ENCODE data around the genes CFHR2 and ASPM.

DNA sequence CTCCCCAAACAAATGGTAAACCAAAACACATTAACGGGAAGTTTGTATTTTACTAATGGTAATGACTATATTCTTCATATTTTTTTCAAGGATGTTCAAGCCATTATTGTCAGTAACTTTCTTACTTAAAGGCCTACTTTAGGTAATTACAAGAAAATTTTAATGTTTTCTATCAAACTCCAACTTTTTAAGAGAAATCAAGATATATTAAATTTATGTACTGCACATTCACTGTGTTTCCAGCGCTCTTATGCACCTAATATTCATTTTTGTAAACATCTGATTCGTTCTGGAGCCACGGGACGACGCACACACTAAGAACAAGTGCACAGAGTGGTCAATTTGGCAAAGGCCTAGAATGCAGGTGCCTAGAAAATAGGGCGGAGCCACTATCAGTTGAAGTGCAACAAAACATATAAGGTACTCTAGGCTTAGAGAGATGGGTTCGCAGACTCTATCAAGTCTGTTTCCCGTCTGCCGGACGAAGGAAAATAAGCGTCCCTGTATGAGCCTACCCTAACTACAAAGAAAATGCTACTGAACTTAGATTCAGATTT, 834 bp downstream of the TPR start:
- PRO-cap: no peak

DNA sequence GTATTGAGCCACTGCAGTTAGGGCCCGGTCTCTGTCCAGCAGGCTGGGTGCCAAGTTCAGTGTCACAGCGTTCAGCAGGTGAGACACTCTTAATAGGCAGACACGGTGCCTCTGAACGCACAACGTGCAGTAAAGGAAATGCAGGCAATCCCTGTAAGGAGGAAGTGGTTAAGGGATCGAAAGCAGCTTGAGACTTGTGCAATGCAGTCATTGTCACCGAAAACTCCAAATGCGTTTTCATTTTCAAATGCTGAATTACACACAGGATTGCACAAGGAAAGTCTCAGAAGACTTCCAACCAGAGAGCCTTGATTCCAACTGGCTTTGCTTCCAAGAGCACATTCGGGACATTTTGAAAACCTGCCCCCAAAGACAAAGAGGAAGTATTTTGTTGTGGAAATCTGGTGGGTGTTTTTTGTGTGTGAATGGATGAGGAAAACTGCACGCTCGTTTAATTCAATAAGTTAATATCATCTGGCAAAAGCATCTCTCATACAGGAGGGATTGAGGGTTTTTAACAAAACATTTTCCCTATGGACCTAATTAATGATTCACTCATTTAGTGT, 61.7 kb downstream of the PTGS2 start:
- PRO-cap: bidirectional peak, plus-strand start at position 286 of the sequence, minus-strand start at position 231 of the sequence

DNA sequence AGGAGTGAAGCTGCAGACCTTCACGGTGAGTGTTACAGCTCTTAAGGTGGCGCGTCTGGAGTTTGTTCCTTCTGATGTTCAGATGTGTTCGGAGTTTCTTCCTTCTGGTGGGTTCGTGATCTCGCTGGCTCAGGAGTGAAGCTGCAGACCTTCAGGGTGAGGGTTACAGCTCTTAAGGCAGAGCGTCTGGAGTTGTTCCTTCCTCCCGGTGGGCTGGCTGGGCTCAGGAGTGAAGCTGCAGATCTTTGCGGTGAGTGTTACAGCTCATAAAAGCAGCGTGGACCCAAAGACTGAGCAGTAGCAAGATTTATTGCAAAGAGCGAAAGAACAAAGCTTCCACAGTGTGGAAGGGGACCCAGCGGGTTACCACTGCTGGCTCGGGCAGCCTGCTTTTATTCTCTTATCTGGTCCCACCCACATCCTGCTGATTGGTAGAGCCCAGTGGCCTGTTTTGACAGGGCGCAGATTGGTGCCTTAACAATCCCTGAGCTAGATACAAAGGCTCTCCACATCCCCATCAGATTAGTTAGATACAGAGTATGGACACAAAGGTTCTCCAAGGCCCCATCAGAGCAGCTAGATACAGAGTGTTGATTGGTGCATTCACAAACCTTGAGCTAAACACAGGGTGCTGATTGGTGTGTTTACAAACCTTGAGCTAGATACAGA, 244.4 kb downstream of the PLA2G4A start:
- PRO-cap: no peak

- PRO-cap: no peak
Measured at GRCh38 chr1:187409273-187409770, 580.6 kb downstream of the PLA2G4A start.

GRCh38 chr1:187641007-187641512, 812.3 kb downstream of the PLA2G4A start:
- PRO-cap: no peak

DNA sequence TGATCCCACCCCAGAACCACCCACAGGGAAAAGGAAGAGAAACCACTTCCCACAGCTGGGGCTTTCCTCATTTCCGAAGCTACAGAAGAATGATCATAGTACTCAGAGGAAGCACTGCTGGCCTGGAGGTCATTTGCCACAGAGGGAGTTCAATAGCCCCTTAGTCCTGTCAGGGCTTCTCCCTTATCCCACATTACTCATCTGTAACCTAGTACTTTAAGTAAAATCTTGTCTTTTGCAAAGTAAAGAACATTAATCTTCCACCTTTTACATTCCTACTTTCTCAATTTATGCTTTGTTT, 63.1 kb upstream of the RGS1 start:
- PRO-cap: no peak

- PRO-cap: no peak
Measured at GRCh38 chr1:192609130-192609585, 26.8 kb upstream of the RGS13 start.

- PRO-cap: unidirectional peak, plus-strand start at chr1:192808092; unidirectional peak, minus-strand start at chr1:192808621; bidirectional peak, plus-strand start at chr1:192809041, minus-strand start at chr1:192808900
Measured at GRCh38 chr1:192807937-192808964, 588 bp upstream of the RGS2 start.

DNA sequence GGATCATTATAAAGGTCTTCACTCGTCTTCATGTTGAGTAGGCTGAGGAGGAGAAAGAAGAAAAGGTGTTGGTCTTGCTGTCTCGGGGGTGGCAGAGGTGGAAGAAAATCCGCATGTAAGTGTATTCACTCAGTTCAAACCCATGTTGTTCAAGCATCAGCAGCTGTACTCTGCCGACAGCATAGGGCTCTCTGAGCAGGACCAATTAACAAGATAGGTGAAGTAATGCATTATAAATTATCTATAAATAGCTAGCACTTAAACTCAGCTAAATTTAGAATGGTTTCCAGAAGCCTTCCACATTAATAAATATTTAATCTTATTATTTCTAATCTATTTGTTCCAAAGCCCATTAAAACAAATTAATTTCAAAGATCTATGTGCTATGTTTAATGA, 116.8 kb downstream of the RGS2 start:
- PRO-cap: no peak

DNA sequence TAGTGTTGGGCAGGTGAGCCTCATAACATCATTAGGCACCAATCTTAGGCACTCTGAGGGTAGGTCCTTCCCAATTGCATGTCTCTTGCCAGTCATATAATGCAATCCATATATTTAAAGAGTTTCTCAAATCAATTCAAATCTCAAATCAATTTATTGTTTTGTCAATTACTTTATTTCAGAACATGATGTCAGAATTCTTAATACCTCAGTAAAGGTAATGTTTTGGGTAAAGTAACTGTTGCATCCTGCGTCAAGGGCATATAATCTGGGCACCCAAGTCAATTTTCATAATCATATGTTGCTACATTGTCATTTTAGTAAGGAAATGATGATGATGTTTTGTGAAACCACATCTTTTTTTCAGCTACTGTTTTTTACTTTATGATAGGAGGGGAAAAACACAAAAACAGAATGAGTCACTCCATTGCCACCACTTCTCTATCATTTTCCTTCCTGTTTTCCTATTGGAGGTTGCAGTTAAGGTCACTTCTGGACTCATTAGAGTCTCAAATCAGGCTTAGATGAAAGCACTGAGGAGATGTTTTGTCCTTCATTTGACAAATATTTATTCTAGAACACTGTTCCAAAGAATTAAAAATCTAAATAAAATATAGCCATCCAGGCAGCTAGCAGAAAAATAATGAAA, 122.6 kb downstream of the UCHL5 start:
- PRO-cap: no peak

DNA sequence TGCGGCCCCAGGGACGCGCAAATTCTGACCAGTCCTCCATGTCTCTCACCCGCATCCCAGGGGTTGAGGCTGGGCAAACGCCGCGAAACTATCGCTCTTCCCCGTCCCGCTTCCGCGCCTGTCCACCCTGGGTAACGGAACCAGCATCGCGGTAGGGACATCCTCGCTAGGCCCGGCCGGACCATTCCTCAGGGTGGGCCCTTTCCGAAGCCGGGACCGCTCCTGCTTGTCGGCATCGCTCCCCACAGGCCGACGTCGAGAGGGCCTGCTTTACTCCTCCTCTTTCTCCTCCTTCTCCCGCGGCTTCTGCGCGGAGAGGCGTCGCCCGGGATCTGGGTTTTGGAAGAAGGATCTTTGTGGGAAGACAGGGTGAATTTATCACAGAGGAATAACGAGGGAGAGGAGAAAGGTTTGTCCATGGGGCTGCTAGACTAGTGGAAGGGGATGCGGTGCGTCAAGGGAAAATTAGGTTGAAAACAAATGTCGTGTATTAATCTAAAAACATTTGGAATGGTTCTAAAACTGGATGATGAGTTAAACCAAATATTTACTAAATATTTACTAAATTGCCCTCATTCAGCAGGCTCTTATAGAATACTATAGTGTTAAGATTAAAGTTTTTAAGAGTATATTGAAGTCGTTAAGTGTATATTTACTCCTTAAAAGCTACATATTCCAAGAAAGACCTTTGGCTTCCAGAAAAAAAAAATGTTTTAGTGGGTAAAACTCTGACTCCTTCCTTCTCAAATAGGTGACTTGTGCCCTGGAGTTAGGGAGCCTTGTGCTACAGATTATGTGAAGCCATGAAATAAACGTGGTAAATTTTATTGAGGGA, 619 bp downstream of the RO60 start:
- PRO-cap: bidirectional peak, plus-strand start at position 321 of the sequence, minus-strand start at position 257 of the sequence

DNA sequence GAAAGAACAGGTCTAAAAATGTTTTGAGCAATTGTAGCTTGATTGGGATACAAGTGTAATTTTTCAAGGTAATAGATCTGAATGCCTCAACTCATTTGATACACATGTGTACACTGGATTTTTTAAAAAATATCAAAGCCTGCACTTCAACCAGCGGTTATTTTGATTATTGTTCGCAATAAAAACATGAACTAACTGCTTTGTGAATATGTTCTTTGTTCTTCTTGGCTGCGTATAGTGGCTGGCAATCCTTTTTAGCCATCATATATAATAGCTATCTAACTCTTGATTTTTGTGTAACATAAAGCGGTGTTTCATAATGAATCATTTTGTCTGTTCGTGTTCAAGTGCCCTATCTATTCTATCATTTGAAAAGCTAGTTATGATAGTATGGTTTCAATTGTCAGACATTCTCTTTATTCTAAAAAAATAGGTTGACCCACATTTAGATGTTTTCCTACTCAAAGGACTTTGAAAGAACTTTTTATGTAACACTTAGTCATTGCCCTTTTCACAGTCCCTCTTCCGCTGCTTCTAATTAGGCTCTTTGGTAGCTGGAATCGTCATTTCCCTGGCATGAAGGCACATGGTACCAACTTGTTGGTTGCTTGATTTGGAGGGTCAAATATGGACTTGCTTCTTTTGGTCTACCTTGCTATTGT, 272.1 kb upstream of the B3GALT2 start:
- PRO-cap: no peak

GRCh38 chr1:194919190-194919652, 1689.0 kb downstream of the KCNT2 start:
- PRO-cap: no peak

DNA sequence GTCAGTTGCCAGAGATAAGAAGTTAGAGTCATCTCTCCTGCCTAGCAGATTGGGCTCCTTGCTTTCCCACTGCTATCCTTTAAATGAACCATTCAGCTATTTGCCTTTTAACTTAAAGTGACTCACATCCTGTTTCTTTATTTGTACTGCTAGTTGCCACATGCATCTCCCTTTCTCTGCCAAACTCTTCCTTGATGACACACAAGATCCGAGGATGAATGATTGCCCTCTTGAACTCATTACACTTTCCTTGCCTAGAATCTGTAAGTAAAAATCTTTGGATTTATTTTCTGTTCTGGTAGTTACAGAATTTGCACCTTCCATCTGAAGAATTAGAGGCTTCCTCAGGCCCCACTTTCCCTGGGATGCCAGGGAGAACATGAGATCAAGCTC, 427.0 kb downstream of the KCNT2 start:
- PRO-cap: no peak

DNA sequence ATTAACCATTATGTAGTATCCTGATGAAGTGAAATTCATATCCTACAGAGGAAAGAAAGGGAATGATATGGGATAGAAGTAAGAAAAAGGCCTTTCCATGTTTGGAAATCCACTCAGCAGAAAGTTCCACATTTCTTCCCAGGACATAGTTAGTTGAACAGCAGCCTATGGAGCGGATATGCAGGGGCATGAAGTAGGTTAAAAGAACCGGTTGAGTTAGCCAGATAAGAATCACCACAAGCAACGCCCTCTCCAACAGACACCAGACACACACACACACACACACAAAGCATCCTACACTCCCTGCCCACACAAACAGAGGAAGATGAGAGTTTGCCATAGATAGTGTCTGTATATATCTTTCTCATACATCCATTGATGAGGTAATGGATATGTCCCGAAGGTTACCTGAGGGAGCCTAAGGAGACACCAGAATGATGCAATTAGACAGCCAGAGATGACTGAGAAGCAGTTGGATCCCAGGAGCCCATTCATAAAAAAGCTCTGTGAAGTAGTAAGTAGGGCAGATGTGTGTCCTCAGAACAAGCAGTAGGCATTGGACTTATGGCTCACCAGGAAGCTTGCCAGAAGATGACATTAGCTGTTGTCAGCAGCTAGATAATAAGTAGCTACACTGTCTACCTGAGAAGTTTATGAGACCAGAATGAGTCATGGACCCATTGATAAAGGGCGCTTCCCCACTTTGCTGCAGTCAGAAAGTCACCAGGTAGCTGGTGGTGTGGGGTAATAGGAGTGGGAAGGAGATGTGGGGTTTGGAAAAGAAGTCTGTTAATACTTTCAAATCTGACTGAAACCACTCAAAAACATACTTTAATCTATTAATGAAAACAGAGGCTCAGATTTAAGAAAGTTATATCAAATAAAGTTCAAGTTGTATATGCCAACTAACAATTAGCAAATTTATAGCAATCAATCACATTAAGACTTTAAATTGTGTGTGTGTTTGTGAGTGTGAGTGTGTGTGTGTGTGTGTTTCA, 247.0 kb downstream of the KCNT2 start:
- PRO-cap: no peak

DNA sequence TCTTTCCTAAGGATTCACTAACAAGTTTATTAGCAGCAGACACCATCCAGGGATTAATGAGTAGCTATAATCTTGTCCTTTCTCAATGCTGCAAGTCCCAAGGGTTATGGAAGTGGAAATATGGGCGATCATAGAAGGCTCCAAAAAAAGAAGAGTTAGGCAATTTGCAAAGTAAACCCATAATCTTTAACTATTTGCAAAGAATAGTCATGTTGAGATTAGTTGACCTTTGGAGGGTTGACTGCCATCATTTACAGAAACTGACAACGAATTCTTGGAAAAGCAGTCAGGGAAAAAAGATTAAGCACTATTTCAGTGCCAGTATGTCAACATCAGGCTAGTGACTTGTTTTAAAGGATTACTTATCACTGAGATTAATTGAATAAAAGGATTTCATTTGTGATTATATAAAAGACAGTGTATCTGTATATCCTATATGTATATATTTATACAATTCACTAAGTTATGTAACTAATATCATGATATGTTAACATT, 169.8 kb downstream of the KCNT2 start:
- PRO-cap: no peak

- PRO-cap: no peak
Measured at GRCh38 chr1:196650029-196650455, 1.8 kb upstream of the CFH start.

DNA sequence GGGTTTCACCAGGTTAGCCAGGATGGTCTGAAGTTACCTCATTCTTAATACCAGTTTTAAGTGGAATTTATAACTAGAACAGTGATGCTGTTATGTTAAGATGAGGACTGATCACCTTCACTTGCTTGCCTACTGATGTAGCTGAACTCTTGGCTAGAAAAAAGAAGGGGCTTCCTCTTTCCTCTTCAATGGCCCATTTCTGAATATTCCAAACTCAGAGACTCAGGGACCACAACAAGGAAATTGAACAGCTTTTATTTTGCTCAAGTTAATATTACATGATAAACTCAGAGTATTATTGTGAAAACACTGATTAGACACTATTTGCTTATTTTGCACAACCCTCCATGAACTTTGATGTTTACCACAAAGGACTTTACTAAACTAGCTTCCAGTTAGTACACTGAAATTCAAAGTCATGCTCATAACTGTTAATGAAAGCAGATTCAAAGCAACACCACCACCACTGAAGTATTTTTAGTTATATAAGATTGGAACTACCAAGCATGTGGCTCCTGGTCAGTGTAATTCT, at the start of gene CFHR2:
CFHR2 (plus strand) TSS at position 364 of the 532 bp plus-strand sequence.
- PRO-cap: no peak

- PRO-cap: no peak
Measured at GRCh38 chr1:197101742-197102922, 35.1 kb upstream of the F13B start.

DNA sequence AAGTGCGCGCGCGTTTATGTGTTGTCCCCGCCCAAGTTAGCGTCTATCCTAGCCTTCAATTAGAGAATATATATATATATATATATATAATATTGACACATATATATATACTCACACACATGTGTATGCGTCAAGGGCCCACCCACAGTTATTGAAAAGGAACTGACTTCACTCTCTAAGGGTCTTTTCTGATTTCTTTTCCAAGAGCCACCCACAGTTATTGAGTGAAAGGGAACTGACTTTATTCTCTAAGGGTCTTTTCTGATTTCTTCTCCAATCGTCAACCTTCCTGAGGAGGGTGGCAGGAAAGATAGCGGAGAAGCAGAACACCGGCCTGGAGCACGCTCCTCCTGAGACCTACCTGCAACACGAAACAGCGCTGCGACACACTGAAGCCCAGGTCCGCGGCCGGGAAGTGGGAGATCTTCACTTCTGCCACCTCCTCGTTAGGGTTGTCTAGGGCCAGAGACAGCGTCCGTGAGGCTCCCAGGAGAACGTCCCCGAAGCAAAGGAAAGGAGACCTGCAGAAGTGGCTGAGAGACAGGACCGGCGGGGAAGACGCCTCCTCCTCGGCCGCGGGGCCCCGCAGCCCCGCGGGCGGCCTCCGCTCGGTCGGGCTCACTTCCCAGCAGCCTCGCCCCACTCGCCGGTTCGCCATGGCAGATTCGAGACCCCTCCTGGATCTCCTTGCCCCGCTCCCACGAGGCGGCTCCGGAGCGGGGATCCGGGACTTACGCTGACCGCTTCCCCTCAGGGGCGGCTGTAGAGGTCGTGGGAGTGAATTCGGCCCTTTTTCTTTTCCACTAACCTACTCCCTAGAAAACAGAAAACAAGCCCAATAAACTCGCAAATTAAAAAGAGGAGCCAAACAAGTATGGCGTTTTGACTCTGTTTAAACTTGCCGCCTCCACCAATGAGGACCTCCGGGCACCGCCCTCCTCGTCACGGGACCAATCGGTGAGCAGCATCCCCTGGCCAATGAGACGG, at the start of gene ASPM:
ASPM (minus strand) TSS at position 890 of the 987 bp plus-strand sequence.
- PRO-cap: no peak

All from left lung (tissue), 1 donor.